A375 (cell line): ENCODE measurements around the genes DNAJB12 and SYNPO2L.

- RAMPAGE, long total RNA: no peak
Measured at GRCh38 chr10:72229538-72230473, 13.7 kb upstream of the ASCC1 start.

DNA sequence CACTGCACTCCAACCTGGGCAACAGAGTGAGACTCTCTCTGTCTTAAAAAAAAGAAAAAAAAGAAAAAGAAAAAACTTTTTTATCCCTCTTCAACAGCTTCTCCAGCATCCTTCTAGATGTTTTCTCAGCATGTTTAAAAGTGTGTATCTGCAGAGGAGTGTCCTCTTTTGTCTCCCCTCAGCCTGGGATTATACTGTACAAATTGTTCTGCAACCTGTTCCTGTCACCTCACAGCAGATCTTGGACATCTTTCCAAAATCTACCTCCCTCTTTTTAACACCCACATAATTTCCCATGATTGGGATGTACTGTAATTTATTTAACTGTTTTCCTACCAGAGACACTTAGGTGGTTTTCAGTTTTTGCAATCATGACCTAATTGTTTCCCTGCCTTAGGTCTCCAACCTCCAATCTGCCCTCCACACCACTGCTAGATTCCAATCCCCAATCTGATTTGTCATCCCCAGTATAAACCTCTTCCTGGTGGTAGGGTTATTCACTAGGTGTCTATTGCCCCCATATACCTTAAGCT is 17.7 kb upstream of the DDIT4 start:
- RAMPAGE, long total RNA: no peak

GRCh38 chr10:72316899-72317514 is 37.7 kb downstream of the DNAJB12 start:
- RAMPAGE, long total RNA: no peak

DNA sequence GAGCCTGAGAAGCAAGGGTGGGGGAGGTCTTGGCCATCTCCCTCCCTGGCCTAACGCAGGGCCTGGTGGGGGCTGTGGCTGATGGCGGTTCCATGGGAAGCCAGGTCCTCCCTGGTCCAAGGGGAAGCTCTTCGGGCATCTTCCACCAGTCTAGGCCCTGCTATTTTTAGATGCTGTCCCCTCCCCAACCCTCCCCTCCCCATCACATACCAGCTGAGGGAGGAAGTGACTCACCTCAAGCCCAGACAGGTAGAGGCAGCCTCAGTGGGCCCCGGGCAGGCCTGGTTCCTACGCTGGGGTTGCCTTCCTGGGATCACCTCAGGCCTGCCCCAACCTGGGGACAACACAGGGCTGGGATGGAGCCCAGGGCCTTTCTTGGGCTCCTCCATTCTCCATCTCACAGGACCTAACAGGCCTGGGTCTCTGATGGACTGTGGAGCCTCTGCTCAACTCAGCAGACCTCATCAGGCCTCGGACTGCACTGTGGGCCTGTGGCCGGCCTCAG is 32.2 kb downstream of the DNAJB12 start:
- RAMPAGE, long total RNA: no peak

GRCh38 chr10:72354448-72355707 is at the start of gene DNAJB12:
DNAJB12 (minus strand) TSS chr10:72354919.
- RAMPAGE, long total RNA: no peak

DNA sequence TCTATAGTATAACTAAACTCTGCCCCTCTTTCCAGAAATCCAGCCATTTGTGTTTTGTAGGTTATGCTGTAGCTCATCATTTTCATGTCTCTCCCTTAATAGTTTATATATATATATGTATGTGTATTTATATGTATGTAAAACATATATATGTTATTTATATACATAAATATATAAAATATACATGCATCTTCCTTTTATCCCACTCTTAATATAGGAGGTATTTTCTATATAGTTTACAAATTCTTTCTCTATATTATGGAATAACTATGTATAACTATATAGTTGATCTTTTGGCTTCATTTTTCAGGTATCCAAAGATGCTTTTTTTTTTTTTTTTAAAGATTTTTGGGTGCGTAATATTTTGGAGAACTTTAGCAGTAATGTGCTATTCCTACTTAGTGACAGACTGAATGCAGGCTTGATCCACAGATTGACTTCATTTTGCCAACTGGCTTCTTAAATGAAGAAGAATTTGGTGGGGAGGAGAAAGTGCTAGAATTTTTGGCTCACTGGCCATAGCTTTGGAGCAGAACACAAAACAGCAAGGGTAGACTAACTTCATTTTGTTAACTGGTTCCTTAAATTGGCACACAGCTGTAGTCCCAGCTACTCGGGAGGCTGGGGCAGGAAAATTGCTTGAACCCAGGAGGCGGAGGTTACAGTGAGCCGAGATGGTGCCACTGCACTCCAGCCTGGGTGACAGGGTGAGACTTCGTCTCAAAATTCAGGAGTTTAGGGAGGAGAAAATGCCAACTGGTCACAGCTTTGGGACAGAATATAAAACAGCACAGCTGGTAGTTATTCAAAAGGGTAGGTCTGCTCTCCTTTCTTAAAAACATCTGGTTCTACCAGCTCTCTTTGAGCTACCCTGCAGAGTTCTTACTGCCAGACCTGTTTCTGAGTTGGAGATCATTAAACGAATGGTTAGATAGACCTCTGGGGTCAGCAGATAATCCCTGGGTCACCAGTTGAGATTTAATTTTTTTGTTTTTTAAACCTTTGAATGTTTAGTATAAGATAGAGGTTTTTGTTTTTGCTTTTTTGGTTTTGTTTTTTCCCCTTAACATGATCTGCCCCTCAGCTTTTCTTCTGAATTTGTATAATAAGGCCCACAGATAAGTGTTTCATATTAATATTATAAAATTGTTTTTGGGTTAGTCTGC is 52.3 kb downstream of the MCU start:
- RAMPAGE, long total RNA: no peak

DNA sequence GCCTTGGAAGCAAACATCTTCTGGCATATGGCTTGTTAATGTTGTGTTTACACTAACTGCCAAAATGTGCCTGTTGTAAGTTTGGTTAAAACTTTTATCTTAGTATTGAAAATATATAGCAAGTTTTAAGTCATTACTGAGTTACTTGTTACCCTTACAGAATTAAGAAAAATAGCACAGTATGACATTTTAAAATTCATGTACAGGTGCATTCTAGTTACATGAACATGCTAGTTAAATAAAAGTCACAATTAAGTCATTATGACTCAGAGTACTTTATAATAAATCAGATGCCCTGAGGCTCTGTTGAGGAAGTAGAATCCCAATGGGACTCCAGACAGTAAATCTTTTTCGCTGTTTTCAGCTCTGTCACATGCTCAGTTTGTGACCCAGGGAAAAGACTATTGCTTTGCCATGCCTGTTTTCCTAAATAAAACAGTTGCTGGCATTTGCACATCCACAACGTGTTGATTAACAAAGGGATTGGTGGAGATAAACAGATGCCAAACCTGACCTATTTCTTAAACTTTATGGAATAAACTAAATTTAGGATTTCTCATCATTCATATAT is 21.0 kb downstream of the NUDT13 start:
- RAMPAGE, long total RNA: no peak

DNA sequence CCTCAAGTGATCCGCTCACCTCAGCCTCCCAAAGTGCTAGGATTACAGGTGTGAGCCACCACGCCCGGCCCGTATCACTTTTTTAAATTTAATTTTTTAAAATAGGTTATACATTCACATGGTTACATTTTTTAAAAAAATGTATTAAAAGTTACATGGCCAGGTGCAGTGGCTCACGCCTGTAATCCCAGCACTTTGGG is 10.6 kb downstream of the ECD start:
- RAMPAGE, long total RNA: no peak

GRCh38 chr10:73167336-73167829 is 425 bp downstream of the ECD start:
- RAMPAGE, long total RNA: no peak

DNA sequence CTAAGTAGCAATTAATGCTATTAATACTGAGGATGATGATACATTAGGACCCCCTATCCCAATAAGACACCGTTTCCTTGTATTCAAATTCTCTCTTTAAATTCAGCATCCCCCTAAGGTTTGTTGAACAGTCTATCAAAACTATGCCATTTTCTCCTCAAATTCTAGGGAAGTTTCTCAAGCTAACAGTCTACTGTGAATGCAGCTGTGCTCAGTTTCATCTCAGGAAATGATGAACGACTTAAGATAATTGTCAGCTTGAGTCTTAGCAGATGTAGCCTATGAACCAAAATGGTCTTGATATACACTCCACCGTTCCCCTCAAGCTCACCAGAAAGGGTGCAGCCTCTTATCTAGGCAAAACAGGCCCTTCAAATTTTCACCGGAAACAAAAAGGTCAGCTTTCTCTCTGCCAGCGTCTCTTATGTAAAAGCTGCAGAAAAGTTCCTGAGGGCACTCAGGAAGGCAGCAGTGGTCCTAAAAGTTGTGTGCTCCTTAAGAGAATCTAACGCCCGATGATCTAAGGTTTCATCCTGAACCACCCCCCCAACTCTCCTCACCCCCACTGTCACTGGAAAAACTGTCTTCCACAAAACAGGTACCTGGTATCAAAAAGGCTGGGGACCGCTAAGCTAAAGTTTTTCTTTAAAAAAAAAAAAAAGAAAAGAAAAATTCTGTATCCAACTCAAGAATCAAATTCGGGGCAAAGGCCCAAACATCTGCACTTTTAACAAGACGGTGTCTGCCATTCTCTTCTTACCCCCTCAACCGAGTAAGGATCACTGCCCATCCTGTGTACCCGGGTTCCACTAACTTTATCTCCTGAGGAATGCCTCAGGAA is 2.0 kb downstream of the DNAJC9 start:
- RAMPAGE, long total RNA: no peak

DNA sequence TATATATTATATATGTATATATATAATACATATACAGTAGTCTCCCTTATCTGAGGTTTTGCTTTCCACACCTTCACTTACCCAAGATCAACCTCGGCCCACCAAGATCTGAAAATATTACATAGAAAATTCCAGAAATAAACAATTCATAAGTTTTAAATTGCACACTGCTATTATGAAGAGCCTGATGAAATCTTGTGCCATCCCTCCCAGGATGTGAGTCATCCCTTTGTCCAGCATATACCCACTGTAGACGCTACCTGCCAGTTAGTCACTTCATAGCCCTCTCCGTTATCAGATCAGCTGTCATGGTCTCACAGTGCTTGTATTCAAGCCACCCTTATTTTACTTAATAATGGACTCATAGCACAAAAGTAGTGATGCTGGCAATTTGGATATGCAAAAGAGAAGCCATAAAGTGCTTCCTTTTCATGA is 9.6 kb upstream of the MRPS16 start:
- RAMPAGE, long total RNA: no peak

- RAMPAGE, long total RNA: no peak
Measured at GRCh38 chr10:73498829-73499230, 3.0 kb upstream of the PPP3CB start.

GRCh38 chr10:73649833-73650242 is 6.0 kb downstream of the SYNPO2L start:
- RAMPAGE, long total RNA: no peak

- RAMPAGE, long total RNA: no peak
Measured at GRCh38 chr10:73650744-73651390, 5.0 kb downstream of the SYNPO2L start.

DNA sequence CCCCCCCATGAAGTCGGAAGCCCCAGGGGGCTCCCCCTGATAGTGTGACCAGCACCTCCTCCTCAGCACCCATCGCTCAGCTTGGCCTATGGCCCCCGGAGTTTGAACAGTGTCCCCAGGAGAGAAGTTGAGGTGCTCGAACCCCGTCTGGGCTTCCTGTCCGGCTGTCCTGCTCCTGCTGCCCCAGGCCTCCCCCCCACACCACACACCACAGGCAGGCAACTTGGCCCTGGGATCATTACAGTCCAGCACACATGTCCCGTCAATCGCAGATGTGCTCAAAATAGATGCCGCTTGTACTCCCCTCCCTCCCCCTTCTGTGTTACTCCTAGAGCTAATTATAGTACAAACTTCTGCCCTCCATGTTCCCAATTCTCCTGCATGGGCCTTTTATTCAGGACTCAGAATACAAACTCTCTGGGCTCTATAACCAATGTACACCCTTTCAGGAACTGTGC is at the start of gene SYNPO2L:
Gene SYNPO2L (minus strand): TSS at position 180 of the 458 bp plus-strand sequence.
- RAMPAGE, long total RNA: no peak

DNA sequence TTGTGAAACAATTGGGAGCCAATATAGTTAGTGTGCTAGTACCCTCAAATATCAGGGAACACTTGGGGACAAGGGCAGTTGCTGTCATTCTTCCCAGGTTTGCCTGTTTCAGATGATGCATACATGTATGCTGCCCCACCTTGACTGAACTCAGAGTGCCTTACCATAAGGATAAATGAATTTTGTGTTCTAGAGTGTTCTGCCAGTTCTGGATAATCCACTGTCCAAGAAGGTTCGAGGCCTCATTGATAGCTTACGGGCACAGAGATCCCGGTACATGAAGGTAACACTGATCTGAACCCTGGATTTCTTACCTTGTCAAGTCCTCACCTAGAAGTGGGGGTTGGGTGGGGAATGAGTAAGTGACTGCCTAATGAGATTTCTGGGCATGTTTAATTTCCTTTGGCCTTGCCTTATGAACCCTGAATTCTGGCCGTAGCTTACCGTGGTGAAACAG is 1.5 kb upstream of the FUT11 start:
- RAMPAGE, long total RNA: no peak

DNA sequence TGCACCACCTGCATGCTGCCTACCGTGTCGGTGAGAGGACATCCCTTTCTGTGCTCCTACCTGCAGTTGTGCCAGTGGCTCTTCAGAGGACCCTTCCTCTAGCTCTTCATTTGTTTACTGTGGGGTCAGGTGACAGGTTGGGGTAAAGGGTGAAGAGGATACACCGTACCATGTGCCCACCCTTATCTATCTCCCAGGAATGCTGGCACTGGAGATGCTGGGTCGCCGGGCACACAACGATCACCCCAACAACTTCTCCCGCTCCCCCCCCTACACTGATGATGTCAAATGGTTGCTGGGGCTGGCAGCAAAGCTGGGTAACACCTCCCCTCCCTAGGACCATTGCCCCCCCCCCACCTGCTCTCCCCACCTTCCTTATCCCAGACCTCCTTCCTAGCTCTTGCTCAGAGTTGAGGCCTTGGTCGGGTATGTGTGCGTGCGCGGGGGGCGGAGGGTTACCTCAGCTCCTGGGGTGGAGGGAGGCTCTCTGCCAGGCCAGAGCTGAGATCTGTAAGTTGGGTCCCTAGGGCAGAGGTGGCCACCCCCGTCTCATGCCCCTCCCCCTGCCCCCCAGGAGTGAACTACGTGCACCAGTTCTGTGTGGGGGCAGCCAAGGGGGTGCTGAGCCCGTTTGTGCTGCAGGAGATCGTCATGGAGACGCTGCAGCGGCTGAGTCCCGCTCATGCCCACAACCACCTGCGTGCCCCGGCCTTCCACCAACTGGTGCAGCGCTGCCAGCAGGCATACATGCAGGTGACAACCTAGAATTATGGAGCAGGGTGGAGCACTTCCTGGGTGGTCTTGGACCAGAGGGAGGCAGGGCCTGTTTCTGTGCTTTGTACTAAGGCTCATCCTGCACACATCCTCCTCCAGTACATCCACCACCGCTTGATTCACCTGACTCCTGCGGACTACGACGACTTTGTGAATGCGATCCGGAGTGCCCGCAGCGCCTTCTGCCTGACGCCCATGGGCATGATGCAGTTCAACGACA is 10.7 kb downstream of the NDST2 start:
- RAMPAGE, long total RNA: no peak

DNA sequence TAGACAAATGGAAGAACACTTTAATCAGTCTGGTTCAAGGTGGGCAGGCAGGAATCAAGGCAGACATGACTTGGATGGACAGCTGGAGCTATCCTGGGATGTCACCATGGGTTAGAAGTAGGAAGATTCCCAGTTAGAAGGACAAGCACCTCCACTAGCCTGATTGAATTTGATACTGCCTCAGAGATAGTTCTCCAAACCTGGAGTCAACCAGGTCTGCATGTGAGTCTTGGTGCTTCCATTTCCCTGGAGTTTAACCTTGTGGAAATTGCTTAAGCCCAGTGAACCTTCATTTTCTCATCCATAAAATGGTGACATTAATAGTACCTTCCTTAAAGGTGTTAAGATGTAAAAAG is 6.3 kb upstream of the PLAU start:
- RAMPAGE, long total RNA: no peak

- RAMPAGE, long total RNA: no peak
Measured at GRCh38 chr10:73910415-73910689, 580 bp upstream of the PLAU start.

DNA sequence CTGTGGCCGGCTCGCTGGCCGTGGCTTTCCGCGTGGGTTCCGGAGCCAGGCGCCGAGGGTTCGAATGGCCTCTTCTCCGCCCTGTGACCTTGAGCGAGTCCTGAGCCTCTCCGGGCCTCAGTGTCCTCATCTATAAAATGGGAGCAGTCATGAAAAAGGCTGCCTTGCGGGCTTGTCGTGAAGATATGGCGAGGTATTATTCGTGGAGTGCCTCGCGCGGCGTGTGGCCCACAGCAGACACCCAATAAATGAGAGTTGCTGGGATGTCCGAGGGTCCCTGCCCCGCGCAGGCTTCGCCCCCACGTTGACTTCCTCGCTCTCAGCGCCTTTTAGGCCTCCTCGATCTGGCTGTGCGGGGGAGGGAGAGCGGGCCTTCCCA is 522 bp downstream of the VCL start:
- RAMPAGE, long total RNA: no peak